Mesenteric fat pad (tissue), 1 donor: ENCODE results near the genes YARS1 and A3GALT2.

DNA sequence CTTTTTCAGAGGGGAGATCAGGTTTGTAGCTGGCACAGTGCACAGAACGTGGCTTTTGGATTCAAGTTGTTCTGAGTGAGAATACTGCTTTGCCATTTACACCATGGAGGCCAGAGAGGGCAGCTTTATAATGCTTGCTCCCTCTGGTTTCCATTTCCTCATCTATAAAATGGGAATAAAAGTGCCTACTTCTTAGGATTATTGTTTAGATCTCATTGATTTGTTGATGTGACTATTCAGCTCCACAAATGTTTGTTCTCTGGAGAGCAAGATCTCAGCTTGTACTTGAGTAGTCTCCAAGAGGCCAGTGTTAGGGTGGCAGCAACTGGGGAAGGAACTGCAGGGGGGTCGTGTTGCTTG lies 20.3 kb downstream of the KIAA1522 start:
- PRO-cap = no peak

- PRO-cap = no peak
Observed at GRCh38 chr1:32770214-32770740, 28.6 kb downstream of the KIAA1522 start.

- PRO-cap = bidirectional peak, plus-strand start at chr1:32817606, minus-strand start at chr1:32817319
Observed at GRCh38 chr1:32816335-32817445, at the start of gene YARS1. YARS1 (minus strand) TSS chr1:32817358.

DNA sequence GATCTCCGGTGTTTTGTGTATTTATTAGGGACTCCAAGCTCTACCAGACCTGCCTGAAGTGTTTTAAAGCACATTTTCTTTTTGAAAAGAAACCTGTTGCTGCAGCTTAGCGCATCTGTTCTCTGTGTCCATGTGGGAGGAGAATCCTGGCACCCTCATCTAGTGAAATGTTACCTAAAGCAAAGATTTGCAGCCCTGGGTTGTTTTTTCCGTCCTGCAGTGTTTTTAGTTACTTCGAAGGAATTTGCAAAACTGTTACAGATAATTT lies 978 bp downstream of the S100PBP start:
- PRO-cap = no peak

- PRO-cap = no peak
Observed at GRCh38 chr1:32892807-32893973, 6.9 kb downstream of the HPCA start.

- PRO-cap = no peak
Observed at GRCh38 chr1:32937051-32937458, 27.6 kb downstream of the RNF19B start.

GRCh38 chr1:32939618-32940170 lies 24.9 kb downstream of the RNF19B start:
- PRO-cap = no peak

DNA sequence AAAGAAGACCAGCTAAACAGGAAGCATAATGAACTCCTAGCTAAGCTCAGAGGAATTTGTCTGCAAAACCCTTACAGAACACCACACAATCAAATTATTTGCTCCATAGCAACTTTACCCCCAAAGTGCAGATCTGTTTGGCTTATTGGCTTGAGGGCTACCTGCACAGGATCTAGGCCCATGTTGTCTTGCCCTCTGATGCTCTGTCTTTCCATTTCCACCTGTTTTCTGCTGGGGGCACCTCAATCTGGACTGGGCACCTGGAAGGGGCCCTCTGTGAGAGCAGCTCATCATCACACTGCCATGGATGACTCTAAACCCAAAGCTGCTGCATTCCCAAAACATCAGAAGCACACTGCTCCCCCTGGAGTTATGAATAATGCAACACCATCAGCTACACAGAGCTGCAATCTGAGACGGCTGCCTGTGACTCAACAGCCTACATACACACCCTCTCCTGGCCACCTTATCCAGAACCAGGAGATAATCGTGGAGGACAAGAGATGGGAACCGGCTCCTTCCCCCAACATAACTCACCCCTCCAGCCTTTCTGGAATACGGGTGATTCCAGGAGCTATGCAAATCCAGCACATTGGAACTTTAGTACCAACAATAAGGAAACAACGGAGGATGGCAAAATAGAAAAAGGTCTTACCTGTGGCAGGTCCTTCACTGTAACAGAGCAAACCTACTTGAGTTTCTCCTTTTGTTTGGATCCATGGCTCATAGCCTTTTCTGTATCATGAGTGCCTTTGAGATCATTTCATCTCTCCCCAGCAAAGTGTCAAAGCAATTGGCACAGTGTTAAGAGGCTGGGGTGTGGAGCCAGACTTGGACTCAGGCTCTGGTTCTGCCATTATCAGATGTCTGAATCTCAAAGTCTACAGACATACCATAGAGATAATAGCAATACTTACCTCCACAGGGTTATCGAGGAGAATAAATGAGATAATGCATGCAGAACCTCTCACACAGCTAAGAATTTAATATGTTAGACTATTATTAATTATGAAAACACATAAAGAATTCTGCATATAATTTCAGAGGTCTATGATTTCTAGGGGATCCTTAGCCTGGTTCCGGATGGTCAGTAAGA lies 29.3 kb downstream of the AK2 start:
- PRO-cap = no peak

- PRO-cap = no peak
Observed at GRCh38 chr1:33149682-33150309, 32.0 kb downstream of the TRIM62 start.

GRCh38 chr1:33160954-33161902 lies 20.6 kb downstream of the TRIM62 start:
- PRO-cap = no peak

DNA sequence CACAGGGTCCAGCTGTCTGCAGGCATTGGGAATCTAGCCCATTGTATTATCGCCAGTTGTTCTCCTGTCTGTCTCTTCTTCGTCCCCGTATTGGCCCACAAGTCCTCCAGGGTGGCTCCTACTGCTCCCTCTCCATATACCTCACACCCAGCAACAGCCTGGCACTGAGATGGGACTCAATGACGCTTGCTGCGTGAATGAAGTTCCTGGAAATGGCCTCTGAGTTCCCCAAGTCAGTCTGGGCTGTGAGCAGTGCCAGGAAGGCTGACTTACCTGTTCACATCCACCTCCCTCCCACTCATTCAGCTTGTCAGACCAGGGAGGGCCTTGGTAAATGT lies 14.4 kb downstream of the TRIM62 start:
- PRO-cap = no peak

DNA sequence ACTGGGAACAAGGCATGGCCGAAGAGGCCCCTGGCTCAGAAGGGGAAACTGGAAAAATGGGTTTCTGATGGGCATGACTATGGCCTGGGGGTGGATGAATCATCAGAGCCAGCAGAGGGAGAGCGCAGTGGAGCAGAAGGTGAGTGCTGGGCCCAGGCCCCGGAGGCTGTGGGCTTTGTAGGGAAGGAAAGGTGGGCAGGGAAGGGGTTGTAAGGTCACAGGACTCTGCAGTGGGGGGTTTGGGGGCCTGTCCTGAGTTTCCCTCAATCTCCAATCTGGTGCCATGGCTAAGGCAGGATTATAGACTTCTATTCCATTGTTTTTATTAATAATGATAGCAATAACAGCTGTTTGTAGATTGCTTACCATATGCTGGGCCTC lies 36.3 kb upstream of the ZNF362 start:
- PRO-cap = no peak

- PRO-cap = no peak
Observed at GRCh38 chr1:33307028-33307600, 13.8 kb downstream of the A3GALT2 start.

DNA sequence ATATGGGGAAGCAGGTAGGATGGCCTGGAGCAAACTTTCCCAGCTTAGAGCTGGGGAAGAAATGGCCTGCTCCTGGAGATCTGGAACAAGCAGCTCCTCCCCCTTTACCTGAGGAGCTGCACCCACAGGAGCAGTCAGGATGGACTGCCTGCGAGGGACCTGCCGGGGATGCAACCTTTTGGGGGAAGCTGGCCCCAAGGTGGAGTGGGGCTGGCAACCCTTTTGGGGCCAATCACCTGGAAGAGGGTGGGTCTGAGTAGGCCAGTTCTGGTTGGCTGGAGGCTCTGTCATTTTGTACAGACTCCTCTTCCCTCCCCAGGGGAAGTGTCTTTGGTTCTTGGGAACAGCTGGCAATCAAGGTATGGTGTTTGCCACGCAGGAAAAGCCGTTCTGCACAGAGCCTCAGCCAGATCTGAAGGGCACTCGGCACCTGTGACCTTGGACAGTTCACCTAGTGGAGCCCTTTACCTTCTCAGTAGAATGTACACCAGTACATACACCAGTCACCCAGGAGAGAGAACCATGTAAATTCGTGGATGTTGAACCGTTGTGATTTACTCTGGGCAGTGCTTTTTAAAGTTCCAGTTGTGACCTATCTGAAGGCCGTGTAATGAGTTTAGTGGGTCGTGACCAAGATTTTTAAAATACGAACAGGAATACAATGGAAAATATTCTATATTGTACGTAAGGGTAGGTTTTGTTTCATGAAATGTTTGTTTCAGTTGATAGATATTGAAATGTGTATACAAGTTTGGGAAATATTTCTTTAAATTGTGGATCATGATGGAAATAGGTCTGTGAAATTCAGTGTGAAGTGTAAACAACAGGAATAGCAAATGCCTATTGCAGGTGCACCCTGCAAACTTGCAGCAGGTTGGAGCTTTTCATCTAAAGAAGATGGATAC lies at the start of gene A3GALT2:
TSS of gene A3GALT2 (minus strand) at position 2 of the 905 bp plus-strand sequence.
- PRO-cap = no peak

DNA sequence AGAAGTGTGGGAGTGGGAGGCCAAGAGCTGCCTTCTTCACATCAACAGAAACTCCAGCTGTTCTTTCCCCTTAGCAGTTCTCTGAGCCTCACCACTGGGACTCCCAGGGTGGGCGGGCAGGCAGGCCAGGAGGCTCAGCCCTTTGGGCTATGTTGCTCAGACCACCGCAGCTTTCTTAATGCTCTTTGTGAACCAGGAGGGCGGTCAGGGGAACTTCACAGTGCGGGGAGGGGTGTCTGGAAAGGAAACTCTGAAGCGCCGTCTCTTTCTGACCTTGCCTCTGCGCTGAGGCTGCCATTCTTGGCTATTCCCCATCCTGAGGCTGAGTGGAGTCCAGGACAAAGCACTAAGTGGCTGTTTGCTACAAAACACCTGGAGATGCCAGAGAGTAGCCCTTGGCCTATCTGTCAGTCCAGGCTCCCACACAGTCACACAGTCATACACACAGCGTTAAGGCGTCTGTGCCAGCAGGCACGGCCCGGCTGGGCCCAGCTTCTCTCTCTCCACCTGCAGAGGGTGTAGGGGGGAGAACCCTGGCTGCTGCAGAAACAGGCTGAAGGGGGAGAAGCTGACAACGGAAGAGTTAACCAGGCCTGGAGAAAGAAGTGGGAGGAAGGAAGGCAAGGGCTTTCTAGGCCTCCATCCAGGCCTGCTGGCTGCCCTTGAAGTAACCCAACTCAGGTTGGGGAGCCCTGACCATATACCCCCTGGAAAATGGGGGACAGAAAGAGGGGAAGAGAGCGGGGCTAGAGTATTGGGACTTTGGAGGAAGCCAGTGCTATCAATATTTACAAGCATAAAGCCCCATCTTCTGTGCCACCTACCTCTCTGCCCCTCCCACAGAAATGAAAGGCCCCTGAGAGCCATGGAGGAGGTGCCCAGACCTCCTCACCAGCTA lies 3.2 kb upstream of the A3GALT2 start:
- PRO-cap = no peak

DNA sequence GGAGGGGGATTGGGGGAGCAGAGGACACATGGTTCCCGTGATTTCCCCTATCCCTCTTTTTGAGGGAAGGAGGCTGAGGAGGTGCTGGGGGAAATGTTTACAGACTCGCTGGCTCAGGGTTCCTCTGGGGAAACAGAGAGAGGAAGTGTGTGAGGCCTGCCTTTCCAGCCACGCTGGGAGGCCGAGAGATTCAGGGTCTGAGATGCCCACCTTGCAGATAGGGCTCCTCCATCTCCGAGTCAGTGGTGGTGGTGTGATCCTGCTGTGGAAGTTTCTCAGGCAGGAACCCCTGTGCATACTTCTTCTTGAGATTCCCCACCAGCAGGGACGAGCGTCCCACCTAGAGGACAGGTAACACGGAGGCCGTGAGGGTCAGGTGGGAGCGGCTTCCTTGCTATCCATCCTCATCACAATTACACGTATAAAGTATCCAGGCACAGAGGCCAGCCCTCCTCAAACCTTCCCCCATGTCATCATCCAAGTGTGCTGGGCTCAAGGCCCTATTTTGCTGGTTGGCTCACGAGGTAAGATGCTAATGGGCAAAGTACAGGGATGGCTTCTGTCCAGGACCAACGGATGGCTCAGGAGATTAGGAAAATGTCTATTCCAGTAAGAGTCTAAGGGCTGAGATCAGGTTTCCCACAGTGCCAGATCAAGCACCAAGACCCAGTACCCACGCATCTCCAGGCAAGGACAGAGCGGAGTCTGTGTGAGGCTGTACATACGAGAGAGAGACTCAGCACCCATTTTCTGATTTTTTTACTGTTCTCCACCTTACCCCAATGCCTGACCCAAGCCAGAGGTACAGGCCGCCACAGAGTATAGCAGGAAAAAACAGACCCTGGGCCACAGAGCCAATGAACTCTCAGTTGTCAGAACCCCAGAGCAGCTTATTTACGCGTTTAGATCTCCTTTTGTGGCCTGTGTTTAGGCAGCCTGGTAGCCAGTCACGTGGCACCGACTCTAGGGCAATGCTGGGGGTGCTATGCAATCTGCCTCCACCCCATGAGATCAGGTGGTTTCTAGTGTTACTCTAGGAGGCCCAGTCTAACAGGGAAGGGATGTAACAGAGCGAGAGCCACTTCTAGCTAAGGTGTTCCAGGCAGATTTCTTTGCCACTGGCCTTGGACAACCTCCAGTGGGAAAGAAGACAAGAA lies 11.5 kb upstream of the A3GALT2 start:
- PRO-cap = no peak

GRCh38 chr1:33361434-33362046 lies 40.6 kb upstream of the A3GALT2 start:
- PRO-cap = no peak

DNA sequence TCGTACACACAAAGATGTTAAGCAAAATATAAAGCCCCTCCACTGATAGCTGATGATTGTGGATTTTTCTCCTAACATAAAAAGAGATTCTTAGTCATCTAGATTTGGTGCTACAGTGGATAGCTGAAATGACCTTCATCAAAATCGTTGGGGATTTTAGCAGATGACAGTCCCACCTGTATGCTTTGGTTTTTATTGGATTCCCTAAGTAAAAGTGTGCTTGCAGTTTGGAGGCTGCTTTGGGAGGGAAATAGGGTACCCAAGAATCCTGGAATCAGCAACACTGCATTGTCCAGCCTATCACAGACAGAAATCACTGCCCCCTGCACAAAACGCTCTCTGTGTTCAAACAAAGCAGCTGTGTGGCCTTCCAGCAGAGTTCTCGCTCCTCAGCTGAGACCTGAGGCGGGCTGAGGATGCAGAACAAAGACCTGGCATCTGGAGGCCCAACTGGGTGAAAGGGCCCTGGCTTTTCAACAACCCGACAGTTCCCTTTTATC lies 42.4 kb upstream of the A3GALT2 start:
- PRO-cap = no peak

DNA sequence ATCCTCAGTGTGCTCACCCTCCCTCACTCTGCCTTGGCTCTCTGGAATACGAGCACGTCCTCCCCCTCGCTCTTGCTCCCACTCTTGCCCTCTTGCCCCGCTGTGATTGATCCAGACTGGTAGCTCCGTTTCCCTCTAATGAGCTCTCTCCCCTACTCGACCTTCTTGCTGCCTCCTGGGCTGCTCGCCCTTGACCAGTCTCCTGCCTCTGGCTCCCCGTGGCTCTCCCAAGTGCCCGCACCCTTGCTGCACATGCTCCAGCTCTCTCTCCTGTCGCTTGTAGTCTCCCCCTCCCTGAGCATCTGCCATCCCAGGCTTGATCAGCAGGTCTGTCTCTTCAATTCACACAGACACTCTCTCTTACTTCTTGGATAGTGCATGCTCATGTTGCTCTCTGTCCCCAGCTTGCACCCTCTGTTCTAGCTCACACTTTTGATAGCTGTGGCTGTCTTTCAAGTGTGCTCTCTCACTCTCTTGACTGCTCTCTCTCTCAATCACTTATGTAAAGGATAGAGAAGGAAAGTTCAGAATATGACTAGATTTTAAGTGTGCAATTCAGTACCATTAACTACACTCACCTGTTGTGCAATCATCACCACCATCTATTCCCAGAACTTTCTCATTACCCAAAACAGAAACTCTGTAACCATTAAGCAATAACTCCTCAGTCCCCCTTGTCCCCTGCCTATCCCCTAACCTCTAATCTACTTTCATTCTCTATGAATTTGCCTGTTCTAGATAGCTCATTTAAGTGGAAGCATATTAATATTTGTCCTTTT lies 51.0 kb downstream of the PHC2 start:
- PRO-cap = no peak

GRCh38 chr1:33493134-33493750 lies 20.8 kb downstream of the ZSCAN20 start:
- PRO-cap = no peak